ENCODE measurements around a stretch of chr4.

DNA sequence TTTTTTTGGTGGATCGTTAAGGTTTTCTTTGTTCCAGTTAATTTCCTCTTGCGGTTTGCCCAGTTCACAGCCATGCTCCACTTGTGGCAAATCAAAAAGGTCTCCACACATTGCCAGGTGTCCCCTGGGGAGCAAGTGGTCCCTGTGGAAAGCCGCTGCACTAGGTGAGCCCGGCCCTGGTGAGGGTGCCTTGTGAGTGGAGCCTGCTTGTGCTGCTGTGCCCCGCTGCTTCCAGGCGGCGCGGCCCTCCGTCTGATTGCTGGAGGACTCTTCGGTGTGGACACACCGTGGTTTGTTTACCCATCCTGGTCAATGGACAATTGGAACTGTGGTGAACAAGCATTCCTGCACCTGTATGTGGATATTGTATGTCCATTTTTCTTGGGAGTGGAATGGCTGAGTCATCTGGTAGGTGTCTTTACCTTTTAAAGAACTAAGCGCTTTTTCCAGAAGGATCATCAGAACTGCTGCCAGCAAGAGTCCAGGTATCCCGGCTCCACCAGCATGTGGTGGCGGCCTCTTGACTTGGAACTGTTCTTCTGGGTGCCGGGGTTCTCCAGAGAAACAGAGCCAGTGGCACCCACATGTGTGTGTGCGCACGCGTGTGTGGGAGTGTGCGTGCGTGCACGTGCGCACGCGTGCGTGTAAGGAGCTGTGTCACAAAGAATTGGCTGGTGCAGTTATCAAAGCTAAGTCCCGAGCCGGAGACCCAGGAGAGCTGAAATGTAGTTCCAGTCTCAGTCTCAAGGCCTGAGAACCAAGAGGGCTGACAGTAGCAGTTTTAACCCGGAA lies 15.6 kb downstream of the MAEA start:
- PRO-cap, result no peak
- RRBS, 2 experiments, result 94 to 97% methylated on average over 5 of the region's 28 CpGs

GRCh38 chr4:1644690-1645855 lies 39.0 kb downstream of the FAM53A start:
- PRO-cap, result no peak
- RRBS, 2 experiments, result 8% methylated on average over 2 of the region's 33 CpGs; no CpG with 5 or more reads in 1 of the 2 experiments

DNA sequence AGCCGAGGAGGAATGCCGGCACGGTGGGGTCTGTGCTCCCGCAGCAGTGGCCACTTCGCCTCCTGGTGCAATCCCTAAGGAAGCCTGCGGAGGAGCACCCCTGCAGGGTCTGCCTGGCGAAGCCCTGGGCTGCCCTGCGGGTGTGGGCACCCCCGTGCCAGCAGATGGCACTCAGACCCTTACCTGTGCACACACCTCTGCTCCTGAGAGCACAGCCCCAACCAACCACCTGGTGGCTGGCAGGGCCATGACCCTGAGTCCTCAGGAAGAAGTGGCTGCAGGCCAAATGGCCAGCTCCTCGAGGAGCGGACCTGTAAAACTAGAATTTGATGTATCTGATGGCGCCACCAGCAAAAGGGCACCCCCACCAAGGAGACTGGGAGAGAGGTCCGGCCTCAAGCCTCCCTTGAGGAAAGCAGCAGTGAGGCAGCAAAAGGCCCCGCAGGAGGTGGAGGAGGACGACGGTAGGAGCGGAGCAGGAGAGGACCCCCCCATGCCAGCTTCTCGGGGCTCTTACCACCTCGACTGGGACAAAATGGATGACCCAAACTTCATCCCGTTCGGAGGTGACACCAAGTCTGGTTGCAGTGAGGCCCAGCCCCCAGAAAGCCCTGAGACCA lies 6.9 kb downstream of the TACC3 start:
- PRO-cap, result no peak
- RRBS, 2 experiments, result no CpG with 5 or more reads among the region's 21 CpGs

GRCh38 chr4:1834372-1835131 lies 21.4 kb downstream of the LETM1 start:
- PRO-cap, result no peak
- RRBS, 2 experiments, result no CpG with 5 or more reads among the region's 17 CpGs

DNA sequence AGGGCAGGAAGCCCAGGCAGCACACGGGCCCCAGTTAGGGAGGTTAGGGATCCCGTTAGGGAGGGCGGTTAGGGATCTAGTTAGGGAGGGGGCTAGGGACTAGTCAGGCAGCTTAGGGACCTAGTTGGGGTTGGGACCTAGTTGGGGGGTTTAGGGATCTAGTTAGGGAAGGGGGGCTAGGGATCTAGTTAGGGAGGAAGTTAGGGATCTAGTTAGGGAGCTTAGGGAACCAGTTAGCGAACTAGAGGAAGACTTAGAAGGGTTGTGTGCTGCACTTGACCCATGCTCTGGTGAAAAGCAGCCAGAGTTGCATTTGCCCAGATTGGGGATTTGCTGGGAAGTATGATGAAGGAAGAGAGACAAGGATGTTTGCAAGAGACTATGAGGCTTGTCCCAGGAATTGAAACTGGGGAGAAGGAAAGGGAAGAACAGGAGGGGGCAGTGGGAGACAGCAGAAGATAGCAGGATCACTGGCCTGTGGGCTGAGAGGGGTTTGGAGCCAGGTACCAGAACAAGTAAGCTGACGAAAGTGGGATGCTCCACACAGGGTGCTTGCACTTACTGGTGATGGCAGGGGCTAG lies 3.3 kb upstream of the LETM1 start:
- PRO-cap, result no peak
- RRBS, 2 experiments, result no CpG with 5 or more reads among the region's 5 CpGs

DNA sequence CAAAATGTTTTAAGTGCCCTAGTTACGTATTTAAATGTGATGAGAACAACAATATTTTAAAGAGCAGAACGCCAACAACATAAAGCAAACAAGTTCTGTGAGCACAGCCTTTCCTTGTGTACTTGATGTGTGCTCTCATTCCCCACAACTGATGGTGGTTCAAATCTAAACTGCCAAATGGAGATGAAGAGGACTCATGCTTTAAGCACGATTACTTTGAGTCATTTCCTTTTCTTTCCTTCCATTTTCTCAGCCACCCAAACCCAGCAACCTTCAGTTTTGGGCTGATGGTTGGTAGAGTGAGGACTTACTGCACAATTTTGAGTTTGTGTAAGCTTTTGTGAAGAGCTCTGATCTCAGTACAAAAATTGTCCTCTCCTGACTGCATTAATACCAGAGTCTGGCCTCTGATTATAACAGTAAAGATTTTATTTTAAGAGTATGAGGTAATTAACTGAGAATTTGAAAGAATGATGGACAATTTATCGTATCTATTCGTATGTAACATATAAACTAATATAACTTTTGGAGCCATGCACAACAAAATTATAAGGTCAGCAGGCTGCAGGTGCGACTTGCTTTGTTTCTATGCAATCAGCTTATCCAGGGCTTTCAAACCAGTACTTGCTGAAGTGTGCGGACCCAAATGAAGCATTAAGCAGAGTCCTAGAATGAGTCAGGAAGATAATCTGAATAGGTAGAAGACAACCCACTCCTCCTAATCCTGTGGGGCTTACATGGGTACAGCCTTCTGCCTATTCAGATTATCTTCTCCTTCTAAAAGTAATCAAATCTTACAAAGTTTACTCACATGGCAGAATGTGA lies 1.9 kb downstream of the NSD2 start:
- PRO-cap, result no peak
- RRBS, 2 experiments, result no CpG with 5 or more reads among the region's 7 CpGs

DNA sequence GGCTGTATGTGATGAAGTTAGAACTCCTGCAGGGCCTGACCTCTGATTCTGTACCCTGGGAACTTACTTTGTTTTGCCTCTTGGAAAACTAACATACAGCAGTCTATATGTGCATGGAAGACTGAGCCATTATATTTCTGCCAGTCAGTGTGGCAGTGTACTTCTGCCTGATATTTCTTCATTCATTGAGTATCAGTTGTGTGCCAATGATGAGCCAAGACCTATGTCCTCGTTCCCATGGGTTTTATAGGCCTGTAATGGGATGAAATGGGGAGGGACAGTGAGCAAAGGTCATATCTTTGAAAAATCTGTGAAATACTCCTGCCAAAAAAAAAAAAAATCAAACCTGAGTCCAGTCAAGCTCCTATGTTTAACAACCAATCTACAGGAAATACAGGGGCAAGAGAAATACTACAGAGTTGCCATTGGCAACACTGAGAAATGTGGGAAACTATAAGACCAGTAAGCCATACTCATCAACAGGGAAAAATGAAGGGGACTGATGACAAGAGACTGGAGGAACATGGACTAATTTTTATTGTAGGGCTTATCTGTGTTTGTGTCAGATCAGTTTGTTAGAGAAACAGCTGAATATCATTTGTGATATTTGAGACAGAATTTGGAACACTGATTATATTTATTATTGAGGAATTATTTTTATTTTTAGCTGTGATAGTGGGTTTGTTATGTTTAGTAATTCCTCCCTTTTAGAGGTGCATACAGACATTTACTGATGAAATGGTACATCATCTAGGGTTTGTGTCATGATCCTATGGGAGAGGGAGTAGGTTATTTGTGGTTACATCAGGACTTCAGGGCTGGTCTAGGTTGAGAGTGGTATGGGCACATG lies 9.3 kb downstream of the NSD2 start:
- PRO-cap, result no peak
- RRBS, 2 experiments, result no CpG with 5 or more reads among the region's 1 CpG

DNA sequence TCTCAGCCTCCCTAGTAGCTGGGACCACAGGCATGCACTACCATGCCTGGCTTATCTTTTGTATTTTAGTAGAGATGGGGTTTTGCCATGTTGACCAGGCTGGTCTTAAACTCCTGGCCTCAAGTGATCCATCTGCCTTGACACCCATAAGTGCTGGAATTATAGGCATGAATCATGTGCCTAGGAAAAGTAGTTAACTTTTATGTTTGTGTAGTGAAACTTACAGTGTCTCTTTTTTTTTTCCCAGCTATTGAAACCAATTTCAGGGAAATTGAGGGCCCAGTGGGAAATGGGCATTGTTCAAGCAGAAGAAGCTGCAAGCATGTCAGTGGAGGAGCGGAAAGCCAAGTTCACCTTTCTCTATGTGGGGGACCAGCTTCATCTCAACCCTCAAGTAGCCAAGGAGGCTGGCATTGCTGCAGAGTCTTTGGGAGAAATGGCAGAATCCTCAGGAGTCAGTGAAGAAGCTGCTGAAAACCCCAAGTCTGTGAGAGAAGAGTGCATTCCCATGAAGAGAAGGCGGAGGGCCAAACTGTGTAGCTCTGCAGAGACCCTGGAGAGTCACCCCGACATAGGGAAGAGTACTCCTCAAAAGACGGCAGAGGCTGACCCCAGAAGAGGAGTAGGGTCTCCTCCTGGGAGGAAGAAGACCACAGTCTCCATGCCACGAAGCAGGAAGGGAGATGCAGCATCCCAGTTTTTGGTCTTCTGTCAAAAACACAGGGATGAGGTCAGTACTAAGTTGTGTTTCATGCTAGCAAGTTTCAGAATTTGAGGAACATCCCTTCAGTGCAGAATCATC lies 46.9 kb downstream of the NSD2 start:
- PRO-cap, result no peak
- RRBS, 2 experiments, result no CpG with 5 or more reads among the region's 5 CpGs

DNA sequence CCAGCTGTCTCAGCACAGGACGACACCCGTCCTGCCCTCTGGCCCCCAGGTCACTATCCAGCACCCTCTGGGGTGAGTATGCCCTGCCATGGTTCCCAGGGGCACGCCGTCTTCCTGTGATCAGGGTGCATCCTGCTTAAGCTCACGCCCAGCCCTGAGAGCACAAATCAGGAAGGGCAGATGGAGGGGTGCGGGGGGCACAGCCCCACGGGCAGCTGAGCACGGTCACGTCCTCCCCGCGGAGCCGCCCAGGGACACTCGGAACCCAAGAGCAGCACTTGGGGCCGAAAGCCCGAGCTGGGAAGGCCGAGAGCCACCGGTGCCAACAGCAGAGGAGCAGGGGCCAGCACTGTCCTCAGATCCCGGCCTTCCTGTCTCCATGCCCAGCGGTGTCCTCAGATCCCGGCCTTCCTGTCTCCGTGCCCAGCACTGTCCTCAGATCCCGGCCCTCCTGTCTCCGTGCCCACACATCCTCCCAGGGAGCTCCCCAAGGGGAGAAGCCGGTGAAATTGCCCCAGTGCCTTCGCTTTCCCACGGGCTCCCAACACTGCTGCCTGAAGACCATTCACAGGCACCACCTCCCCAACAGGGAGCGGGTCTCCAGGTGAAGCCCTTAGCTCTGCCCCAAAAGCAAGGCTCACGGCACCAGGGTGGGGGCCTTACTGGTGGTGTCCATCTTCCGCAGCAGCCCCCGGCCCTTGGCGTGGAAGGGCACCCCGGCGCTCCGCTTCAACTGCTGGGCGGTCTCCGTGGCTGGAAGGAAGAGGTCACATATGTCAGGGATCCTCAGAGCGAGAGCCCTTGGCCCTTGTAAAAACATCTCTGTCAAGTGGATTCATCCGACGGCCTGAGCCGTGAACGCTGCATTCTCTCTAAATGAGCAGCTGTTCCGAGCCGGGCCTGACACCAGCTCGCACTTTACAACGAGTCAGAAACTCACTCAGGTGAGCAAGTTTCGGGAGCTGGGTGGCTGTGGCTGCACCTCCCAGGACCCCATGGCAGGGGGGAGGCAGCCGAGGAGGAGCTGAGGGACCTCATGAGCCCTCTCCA lies 21.2 kb downstream of the NELFA start:
- PRO-cap, result no peak
- RRBS, 2 experiments, result 81 to 88% methylated on average over 4 to 6 of the region's 47 CpGs

- PRO-cap, result no peak
- RRBS, 2 experiments, result no CpG with 5 or more reads among the region's 19 CpGs
These were observed 6.7 kb upstream of the HAUS3 start for GRCh38 chr4:2248548-2249183.

- PRO-cap, result no peak
- RRBS, 2 experiments, result no CpG with 5 or more reads among the region's 8 CpGs
These were observed 71.7 kb upstream of the MXD4 start for GRCh38 chr4:2333619-2333929.

GRCh38 chr4:2364250-2365202 lies 53.9 kb downstream of the ZFYVE28 start:
- PRO-cap, result no peak
- RRBS, 2 experiments, result 8 to 9% methylated on average over 10 of the region's 68 CpGs

DNA sequence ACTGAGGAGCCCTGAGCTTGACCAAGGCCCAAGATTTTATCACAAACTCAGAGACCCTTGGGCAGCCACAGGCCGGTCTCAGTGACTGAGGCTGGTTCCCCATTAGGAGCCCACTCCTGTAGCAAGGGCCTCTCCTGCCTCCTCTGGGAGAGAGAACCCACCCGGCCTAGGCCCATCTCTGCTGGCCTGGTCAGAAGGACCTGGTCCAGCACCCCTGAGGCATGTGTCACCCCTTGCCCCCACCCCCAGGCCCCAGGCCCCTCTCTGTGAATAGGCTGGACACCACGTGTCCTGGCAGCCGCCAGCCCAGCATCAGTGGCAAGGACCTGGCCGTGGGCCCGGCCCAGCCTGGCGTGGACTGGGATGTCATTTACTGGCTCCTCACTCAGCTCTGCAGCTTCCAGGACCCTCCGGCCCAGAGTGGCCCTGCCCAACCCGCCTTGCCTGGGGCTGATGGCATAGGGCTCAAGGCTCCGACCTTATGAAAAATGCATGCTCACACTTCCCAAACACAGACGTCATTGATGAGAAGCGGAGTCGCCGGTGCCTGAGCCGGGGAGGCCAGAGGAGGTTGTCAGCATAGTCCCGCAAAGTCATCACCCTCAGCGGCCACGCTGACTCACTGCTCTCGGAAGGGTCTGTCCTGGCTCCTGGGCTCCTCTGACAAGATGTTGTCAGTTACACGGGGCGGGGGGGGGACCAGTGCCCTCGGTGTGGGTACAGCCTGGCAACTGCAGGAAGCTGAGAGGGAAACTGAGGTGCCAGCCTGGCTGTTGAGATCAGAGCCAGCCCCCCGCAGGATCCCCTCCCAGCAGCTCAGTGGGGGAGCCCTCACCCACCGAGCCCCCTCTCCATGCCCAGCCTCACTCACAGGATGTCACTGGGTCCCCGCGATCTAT lies 14.5 kb upstream of the ZFYVE28 start:
- PRO-cap, result no peak
- RRBS, 2 experiments, result 10 to 21% methylated on average over 3 to 4 of the region's 26 CpGs

- PRO-cap, result no peak
- RRBS, 2 experiments, result no CpG with 5 or more reads among the region's 13 CpGs
These were observed 23.1 kb upstream of the FAM193A start for GRCh38 chr4:2513191-2513932.

GRCh38 chr4:2762411-2763475 lies 6.6 kb upstream of the TNIP2 start:
- PRO-cap, result no peak
- RRBS, 2 experiments, result no CpG with 5 or more reads among the region's 52 CpGs

DNA sequence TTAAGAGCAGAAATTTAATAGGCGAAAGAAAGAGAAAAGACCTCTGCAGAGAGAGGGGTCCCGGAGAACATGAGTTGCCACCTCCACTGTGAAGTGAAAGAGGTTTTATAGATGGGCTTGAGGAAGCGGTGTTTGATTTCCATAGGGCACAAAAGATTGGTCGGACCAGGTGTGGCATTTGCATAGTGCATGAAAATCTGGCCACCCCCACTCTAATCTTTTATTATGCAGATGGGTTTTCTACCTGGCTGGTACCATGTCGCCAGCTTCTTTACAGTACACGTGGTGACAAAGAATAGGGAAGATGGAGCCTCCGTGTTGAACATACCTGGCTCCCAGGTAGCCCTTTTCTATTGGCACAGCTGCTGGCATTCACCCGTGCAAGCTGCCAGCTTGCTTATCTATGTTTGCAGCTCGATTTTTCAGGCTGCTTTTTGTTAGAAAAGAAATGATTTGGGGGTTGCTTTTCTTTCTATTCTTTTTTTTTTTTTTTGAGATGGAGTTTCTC lies 14.3 kb upstream of the SH3BP2 start:
- PRO-cap, result no peak
- RRBS, 2 experiments, result no CpG with 5 or more reads among the region's 9 CpGs

DNA sequence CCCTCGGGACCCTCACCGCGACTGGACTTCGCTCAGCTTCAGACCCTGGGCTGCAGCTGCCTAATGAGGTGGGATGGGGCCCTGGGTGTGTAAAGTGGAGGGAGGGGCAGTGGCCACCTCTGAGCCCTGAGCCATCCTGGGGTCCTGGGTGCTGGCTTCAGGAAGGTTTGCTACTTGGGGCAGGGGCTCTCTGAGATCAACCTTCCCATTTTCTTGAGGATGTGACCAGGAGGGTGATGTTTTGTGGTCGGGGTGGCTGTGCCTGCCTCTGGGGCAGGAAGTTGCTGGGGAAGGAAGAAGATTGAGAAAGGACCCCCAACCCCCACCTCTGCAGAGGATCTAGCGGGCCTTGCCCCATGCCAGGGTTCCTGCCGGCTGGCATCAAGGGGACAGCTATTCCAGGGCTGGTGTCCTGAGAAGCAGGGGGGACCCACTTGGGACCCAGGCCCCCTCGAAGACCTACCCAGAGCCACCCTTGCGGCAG lies 6.4 kb downstream of the SH3BP2 start:
- PRO-cap, result no peak
- RRBS, 2 experiments, result no CpG with 5 or more reads among the region's 9 CpGs

- PRO-cap, result no peak
- RRBS, 2 experiments, result 16 to 18% methylated on average over 11 to 12 of the region's 32 CpGs
These were observed 8.2 kb downstream of the SH3BP2 start for GRCh38 chr4:2800765-2801832.

GRCh38 chr4:2803519-2804094 lies 10.7 kb downstream of the SH3BP2 start:
- PRO-cap, result no peak
- RRBS, 2 experiments, result 93% methylated on average over 3 of the region's 10 CpGs; no CpG with 5 or more reads in 1 of the 2 experiments

GRCh38 chr4:2808491-2808978 lies 15.7 kb downstream of the SH3BP2 start:
- PRO-cap, result no peak
- RRBS, 2 experiments, result no CpG with 5 or more reads among the region's 4 CpGs

Data from astrocyte (in vitro differentiated cells and primary cell).